Bronchus (tissue), 1 donor: ENCODE data around the genes ABHD8, PLVAP and B3GNT3.

DNA sequence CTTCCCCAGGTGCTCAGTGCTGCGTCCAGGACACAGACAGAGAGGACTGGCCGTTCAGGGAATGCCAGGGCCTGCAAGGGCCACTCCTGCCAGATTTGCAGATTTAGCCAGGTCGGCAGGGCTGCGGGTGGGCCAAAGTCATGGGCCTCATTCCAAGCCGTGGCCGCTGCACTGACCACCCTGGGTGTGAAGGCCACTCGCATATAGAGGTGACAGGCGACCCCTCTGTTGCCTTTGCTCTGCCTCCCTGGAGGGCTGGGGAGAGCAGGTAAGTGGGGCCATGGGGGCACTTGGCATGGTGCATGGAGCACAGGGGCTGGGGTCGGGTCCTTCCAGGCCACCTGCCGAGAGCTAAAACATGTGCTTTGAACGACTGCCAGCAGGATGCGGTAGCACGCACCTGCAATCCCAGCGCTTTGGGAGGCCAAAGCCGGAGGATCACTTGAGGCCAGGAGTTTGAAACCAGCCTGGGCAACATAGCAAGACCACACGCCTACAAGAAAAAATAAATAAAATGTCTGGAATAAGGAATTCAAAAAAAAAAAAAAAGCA lies 37.1 kb upstream of the USE1 start:
- PRO-cap: no peak

DNA sequence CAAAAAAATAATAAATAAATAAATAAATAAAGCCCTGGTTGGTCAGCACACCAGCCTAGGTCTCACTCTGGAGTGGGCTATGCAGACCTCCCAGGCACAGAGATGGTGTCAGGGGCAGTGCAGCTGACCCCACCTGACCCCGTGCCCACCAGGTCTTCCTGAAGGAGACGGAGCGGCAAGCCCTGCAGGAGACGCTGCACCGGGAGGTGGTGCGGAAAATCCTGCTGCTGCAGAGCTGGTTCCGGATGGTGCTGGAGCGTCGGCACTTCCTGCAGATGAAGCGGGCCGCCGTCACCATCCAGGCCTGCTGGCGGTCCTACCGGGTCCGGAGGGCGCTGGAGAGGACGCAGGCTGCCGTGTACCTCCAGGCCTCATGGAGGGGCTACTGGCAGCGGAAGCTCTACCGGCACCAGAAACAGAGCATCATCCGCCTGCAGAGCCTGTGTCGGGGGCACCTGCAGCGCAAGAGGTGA lies 22.5 kb upstream of the USE1 start:
- PRO-cap: no peak

DNA sequence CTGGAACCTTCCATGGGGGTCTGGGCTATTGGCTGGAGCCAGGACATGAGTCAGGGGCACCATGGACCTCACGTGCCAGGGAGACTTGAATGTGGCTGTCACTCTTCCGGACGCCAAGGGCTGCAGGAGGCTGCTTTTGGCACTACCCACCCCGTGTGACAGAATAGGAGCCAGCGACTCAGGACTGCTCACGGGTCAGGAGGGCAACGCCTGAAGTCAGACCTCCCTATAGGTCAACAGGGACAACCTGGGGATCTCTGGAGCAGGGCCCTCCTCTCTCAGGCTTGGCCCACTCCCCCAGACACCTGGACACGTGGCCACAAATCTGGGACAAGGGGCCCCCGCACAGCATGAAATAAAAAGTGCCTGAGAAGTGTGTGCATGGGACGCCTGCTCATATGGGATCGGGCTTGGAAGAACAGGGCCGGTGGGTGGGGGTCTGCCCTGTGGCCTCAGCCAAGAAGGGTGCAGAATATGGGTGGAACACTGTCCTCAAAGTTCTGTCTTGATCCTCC lies 2.2 kb upstream of the USE1 start:
- PRO-cap: no peak

DNA sequence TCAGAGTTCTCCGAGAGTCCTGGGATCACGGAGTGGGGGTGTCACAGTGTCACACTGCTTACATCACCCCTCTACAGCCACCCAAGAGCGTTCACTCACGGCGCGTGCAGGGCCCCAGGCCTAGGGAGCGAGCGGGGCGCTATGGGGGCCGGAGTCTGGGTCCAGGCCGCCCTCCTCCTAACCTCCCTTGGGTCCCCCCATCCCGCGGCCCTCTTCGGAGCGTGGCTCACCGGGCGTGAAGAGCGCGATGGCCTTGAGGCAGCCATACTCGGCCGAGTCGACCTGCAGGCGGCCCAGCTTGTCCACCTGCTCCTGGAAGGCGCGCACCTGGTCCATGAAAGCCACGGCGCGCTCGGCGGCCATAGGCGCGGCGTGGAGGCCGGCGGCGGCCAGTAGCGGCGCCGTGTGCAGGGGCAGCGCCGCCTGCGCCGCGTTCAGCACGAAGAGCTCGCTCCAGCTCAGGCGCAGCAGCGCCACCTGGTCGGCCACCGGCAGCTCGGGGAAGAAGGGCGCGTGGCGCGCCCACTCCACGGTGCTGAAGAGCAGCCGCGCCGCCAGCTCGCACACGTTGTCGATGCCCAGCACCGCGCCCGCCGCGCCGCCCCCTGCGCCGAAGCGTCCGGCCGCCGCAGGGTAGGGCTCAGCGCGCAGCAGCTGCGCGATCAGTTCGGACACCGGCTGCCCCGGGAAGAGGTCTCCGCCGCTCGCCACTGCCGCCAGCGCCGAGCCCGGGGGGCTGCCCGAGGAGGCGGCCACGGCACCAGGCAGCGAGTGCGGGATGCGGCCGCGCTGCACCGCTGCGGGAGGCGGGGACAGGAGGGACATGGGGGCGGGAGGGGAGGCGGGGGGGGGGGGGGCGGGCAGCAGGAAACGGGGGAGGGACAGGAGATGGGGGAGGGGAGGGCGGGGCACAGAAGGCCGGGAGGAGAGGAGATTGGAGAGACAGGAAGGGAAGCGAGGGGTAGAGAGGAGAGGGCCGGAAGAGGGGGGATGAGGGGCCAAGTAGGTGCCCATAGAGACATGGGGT lies 9.6 kb downstream of the OCEL1 start:
- PRO-cap: bidirectional peak, plus-strand start at position 502 of the sequence, minus-strand start at position 441 of the sequence; bidirectional peak, plus-strand start at position 916 of the sequence, minus-strand start at position 814 of the sequence

- PRO-cap: no peak
Measured at GRCh38 chr19:17244682-17244988, 1.1 kb downstream of the NR2F6 start.

- PRO-cap: bidirectional peak, plus-strand start at chr19:17248641, minus-strand start at chr19:17248470
Measured at GRCh38 chr19:17247717-17248978, 2.4 kb upstream of the NR2F6 start.

- PRO-cap: bidirectional peak, plus-strand start at chr19:17303632, minus-strand start at chr19:17303376
Measured at GRCh38 chr19:17302941-17303898, at the start of gene ABHD8. Gene ABHD8, minus strand, starts transcription at chr19:17303425.

DNA sequence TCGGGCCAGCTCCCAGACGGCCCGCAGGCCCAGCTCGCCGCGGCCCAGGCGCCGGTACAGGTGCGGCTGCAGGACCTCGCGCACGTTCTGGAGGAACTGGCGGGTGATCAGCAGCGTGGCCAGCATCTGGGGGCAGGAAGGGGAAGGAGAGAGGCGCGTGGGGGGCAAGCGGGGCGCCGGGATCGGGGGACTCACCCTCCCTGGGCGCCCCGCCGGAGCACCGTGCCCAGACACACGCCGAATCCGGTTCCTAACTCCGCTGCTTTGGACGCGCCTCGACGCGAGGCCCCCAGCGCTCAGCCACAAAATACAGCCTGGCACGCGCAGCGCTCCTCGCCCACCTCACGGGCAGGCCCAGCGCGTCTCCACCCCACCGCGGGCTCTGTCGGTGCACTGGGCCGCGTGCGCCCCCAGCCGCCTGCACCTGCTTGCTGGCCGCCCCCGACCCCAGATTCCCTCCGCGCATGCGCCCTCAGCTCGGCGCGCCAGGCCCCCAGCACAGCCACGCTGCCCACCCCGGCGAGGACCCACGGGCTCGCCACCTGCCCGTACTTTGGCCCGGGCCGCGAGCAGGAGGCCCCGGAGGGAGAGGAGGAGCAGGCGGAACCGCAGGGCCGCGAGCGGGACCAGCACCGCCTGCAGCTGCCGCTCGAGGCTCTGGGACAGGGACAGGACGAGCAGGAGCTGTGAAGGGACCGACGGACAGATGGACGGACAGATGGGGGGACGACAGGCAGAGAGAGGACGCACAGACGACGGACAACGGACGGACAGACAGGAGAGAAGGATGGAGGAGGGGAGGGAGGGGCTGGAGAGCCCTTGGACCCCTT lies 5.6 kb downstream of the ANO8 start:
- PRO-cap: unidirectional peak, minus-strand start at position 89 of the sequence

- PRO-cap: bidirectional peak, plus-strand start at chr19:17377403, minus-strand start at chr19:17377342
Measured at GRCh38 chr19:17376971-17377887, at the start of gene PLVAP. Gene PLVAP, minus strand, starts transcription at chr19:17377342.

DNA sequence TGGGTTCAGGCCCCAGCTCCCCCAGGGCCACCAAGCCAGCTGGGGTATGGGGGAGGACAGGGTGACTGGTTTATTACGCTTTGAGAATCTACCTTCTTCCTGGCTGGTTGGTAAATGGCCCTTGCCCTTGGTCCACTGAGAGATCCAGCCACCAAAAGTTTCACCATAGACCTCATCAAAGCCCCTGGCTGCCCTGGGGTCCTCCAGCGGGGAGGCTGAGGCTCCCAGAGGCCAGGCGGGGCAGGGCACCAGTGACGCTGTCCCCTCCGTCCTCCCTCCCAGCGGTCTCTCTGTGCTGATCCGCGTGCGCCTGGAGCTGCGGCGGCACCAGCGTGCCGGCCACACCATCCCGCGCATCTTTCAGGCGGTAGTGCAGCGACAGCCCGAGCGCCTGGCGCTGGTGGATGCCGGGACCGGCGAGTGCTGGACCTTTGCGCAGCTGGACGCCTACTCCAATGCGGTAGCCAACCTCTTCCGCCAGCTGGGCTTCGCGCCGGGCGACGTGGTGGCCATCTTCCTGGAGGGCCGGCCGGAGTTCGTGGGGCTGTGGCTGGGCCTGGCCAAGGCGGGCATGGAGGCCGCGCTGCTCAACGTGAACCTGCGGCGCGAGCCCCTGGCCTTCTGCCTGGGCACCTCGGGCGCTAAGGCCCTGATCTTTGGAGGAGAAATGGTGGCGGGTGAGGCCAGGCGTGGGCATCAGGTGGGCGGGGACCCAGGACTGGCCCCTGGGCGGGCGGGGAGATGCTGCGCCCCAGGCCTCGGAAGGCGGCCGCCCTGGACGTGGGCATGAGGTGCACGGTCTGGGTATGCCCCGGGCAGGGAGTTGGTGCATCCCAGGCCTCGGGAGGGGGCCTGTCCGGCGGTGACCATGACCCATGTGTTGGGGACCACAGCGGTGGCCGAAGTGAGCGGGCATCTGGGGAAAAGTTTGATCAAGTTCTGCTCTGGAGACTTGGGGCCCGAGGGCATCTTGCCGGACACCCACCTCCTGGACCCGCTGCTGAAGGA lies 16.3 kb downstream of the SLC27A1 start:
- PRO-cap: no peak

GRCh38 chr19:17576884-17577683 lies 21.6 kb downstream of the COLGALT1 start:
- PRO-cap: no peak

- PRO-cap: no peak
Measured at GRCh38 chr19:17580554-17580911, 25.1 kb downstream of the COLGALT1 start.

GRCh38 chr19:17686628-17687077 lies 1.5 kb downstream of the UNC13A start:
- PRO-cap: no peak

DNA sequence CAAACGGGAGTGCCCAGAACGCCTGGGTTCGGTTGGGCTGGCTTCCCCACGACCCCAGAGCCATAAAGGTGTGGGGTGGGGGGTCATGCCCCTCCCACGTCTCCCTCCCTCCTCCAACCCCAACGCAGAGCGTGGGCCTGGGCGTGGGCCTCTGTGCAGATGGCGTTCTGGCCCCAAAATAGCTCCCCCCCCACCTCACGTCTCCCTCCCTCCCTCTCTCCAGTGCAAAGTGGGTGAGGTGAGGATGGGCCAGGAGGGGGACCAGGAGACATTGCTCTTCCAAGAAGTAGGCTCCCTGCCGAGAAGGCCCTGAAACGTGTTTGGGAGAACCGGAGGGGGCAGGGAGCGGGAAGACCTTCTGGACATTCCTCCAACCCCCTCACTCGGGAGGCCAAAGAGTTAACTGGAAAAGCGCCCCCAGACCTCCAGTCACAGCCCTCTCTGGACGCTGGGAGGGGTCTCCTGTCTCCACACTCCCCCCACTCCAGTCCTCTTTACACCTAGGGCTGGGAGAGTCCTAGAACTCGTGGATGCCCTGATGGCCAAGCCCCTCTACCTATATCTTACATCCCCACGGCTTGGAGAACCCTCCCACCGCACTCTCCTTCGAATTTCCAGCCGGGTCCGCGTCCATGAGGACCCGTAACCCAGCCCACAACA lies 906 bp downstream of the UNC13A start:
- PRO-cap: no peak

DNA sequence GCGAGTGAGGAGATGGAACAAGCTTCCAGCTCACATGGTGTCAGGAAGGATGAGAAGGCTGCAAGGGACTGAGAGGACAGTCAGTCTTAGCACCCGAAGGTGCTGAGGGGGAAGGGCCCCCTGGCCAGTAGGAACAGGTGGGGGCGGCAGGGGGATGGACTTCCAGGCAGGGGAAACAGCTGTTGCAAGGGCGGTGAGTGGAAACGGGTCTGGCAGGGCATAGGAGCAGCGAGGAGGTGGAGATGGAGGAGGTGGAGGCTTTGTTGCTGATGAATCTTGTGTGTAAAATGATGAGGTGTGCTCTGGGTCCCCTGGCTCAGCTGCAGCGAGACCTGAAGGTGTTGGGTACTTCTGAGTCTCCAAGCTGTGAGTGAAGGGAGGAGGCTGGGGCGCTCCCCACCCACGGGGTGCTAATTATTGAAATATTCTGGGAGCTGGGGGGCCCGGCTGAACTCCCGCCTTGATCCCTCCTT lies 1.2 kb downstream of the MAP1S start:
- PRO-cap: no peak

DNA sequence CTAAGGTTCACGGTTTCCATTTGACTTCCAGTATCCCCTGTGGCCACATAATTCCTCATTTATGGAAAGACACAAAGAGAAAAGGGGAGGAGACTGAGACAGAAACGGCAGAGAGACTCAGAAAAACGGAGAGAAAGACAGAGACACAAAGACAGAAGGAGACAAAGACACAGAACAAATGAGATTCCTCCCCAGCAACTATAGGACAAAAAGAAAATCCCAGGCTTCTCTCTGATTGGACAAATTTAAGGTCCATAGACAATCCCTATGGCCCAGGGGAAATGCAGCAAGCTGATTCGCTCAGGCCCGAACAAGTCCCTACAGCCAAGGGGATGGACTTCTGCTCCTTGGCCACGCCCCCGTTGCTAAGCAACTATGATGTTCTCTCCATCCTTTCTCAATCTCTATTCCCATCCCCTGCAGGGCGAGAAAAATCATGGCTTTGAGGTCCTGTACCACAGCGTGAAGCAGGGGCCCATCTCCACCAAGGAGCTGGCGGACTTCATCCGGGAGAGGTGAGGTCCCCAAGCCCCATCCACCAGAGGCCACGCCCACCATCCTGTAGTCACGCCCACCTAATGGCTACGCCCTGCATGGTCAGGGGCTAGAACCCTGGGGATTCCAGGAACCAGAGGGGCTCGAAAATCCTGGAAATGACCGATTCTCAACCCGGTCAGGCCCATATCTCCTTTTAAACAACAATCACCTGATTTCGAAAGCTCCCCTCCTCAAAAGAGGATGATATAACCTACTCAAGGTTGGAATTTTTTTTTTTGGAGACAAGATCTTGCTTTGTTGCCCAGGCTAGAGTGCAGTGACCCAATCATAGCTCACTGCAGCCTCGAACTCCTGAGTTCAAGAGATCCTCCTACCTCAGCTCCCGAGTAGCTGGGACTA lies 11.3 kb downstream of the FCHO1 start:
- PRO-cap: no peak

GRCh38 chr19:17794573-17795243 lies at the start of gene B3GNT3:
Gene B3GNT3, plus strand, starts transcription at chr19:17795138.
- PRO-cap: bidirectional peak, plus-strand start at chr19:17795110, minus-strand start at chr19:17794969

DNA sequence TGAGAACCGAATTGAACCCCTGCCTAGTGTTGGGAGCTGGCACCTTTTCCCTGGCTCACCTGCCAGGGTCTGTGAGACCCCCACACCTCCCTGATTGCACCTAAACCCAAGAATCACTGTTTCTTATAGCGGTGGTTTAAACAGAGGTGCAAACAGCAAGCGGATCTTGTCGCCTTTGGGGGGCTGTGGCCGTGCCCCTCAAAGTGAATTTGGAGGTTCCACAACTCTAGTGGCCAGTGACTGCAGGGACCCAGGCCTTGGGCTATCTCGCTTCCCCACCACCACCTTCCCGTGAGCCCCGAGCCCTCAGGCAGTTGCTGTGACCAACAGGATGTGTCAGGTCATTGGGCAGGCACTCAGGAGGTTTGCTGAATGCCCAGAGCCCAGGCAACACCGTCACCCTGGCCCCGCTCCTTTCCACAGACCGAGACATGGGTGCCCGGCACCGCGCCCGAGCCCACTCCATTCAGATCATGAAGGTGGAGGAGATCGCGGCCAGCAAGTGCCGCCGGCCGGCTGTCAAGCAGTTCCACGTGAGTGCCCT lies 2.9 kb downstream of the RPL18A start:
- PRO-cap: no peak

DNA sequence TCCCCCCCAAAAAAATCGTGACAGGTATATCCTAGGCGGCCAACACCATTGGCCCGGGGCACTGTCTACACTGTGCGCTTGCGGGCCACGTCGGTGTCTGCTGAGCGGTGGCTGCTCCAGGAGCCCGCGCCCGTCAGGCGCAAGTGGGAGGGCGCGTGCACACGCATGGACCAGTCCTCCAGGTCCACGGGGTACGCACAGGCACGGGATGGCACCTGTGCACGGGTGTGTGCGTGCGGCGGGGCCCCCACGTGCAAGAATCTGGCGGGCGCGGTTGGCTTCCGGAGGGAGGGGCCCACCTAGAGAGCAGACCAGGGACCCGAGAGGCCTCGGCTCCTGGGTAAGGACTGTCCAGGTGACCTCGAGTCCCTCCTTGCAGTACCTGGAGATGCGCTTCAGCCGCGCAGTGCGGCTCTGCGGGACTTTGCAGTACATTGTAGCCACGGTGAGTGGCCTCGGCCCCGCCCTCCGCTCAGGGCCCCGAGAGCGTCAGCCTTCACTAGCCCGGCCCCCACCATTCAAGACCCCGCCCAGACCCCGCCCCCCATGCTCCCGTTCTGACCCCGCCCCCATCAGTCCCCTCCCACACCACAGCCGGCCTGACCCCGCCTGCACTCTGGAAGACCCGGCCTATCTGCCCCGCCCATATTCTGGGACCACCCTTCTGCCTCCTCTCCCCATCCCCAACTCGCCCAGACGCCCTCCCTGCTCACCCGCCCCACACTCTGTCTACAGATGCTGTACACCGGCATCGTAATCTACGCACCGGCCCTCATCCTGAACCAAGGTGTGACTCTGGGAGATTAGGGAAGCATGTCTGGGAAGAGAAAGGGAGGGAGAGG lies 2.2 kb downstream of the SLC5A5 start:
- PRO-cap: no peak

DNA sequence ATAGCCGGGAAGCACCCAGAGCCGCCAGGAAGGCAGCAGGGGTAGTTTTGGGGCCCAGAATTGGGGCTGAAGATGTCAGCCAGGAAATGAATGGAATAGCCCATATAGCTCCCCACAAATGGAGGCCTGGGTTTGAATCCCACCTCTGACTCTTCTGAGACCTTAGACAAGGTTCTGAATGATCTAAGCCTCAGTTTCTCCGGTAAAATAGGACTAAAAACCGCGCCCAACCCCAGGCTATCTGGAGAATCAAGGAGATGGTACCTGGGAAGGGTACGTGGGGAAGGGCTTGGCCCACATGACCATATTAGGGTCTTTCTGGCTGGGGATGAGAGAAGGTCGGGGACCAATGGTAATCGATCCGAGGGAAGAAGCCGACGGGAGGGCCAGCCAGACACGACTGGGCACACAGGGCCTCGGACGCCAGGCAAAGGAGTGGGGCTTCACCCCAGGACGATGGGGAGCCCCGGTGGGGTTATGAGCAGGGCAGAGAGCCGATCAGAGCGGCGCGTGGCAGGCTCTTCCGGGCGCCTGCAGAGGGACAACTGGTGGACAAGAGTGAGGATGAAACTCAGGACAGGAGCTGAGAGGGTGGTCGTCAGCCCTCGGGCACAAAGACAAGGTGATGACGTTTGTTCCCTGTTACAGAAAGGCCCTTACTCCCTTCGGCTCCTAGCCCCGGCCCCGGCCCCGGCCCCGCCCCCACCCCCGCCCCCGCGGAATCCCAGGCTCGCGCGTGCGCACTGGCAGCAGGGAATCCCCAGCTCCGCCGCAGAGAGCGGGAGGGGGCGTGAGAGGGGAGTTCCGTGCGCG lies 14.5 kb downstream of the CCDC124 start:
- PRO-cap: bidirectional peak, plus-strand start outside the sequence, minus-strand start at position 646 of the sequence